Cerebellum (tissue), 5 donors: ENCODE measurements around the genes TBX19 and ATP1B1.

- PRO-cap, 3 experiments: no peak in any of the 3 experiments
- RAMPAGE, long total RNA: no peak
These were observed 37.8 kb upstream of the MPC2 start for GRCh38 chr1:167974680-167975014.

- PRO-cap, 3 experiments: no peak in any of the 3 experiments
- RAMPAGE, long total RNA: no peak
These were observed 55.5 kb downstream of the GPR161 start for GRCh38 chr1:168081135-168081641.

DNA sequence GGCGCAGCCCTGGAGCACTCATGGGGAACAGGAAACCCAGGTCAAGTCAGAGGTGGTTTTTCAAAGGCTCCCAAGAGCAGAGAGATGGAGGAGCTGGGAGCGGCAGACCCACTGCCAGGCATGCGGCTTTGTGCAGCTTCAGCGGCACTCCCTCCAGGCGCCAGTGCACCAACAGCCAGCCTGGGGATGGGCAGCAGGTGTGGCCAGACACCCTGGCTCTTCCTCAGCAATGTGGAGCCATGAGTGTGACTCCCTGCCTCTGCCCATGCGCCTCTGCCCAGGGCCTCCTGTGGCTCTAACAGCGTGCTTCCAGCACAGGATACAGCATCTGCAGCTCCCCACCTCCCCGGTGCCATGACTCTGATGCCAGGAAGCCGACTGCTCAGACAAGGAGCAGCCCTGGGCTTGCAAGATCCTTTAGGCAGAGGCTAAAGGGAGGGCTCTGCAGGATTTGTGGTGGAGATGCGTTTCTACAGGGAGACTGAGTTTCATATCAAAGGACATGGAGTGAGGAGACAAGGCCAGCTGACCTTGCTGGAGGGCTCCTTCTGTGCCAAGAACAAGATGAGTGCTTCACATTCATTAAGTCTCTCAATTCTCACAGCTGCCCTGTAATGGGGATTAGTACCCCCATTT, 47.1 kb downstream of the GPR161 start:
- PRO-cap, 3 experiments: no peak in any of the 3 experiments
- RAMPAGE, long total RNA: no peak

DNA sequence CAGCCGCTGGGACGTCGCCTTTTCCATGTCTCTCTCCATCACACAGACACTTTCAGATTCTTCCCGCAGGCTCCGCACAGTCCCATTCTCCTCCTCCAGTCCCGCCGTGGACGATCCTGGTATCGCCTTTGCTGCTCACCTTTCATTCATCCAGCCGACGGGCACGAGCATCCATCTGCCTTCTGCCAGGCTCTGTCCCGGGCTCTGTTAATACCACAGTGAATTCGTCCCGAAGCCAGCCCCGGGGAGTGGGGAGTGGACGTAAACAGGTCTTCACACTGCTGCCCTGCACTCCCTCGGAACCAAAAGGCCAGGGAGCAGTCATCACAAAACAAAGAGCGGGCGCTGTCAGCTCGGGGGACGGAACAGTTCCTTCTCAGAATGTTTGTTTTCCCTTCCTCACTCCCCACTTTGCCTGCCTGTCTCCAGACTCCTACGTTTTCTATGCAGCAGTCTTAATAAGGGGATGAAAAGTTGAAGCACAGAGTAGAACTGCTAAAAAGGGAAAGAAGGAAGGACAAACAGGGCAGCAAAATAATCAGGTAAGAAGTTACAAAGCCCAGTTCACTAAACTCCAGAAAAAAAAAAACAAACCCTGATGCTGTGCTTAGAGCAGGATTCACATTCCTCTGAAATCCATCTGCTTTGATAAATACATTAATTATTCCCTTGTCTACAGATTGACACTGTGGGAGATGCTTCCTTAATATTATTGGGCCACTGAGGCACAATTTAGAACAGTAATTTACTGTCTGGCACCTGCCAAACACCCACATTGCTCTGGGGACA, 715 bp upstream of the GPR161 start:
- PRO-cap, 3 experiments: no peak in any of the 3 experiments
- RAMPAGE, long total RNA: no peak

- PRO-cap, 3 experiments: no peak in any of the 3 experiments
- RAMPAGE, long total RNA: no peak
These were observed at the start of gene TBX19 for GRCh38 chr1:168280611-168281117. Gene TBX19 (plus strand): TSS chr1:168280877.

DNA sequence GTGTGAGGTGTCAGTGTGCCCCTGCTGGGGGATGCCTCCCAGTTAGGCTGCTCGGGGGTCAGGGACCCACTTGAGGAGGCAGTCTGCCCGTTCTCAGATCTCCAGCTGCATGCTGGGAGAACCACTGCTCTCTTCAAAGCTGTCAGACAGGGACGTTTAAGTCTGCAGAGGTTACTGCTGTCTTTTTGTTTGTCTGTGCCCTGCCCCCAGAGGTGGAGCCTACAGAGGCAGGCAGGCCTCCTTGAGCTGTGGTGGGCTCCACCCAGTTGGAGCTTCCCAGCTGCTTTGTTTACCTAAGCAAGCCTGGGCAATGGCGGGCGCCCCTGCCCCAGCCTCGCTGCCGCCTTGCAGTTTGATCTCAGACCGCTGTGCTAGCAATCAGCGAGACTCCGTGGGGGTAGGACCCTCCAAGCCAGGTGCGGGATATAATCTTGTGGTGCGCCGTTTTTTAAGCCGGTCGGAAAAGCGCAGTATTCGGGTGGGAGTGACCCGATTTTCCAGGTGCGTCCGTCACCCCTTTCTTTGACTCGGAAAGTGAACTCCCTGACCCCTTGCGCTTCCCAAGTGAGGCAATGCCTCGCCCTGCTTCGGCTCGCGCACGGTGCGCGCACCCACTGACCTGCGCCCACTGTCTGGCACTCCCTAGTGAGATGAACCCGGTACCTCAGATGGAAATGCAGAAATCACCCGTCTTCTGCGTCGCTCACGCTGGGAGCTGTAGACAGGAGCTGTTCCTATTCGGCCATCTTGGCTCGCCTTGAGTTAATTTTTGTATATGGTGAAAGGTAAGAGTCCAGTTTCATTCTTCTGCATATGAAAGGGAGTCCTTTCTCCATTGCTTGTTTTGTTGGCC, 73.7 kb downstream of the TBX19 start:
- PRO-cap, 3 experiments: no peak in any of the 3 experiments
- RAMPAGE, long total RNA: no peak

- PRO-cap, 3 experiments: no peak in any of the 3 experiments
- RAMPAGE, long total RNA: no peak
These were observed 58.8 kb downstream of the XCL2 start for GRCh38 chr1:168485034-168485452.

- PRO-cap, 3 experiments: no peak in any of the 3 experiments
- RAMPAGE, long total RNA: no peak
These were observed 23.4 kb downstream of the XCL2 start for GRCh38 chr1:168520365-168520758.

DNA sequence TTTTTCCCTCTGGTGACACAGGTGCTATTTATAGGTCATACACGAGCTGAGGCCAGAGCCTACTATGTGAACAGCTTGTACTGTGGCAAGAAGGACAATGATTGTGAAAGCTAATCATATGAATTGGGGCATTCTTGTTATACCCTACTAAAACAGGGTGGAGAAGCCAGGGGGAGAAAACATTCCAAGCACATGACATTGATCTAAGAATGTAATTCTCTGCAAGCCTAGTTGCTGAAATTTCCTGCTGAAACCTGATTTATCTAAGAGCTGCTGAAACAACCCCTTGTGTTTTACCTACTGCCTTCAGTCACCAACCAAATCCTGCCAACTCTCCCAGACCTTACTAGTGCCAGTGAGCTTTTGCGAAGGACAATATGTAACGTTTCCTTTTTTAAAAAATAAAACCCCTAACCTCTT, 60.4 kb downstream of the XCL1 start:
- PRO-cap, 3 experiments: no peak in any of the 3 experiments
- RAMPAGE, long total RNA: no peak

DNA sequence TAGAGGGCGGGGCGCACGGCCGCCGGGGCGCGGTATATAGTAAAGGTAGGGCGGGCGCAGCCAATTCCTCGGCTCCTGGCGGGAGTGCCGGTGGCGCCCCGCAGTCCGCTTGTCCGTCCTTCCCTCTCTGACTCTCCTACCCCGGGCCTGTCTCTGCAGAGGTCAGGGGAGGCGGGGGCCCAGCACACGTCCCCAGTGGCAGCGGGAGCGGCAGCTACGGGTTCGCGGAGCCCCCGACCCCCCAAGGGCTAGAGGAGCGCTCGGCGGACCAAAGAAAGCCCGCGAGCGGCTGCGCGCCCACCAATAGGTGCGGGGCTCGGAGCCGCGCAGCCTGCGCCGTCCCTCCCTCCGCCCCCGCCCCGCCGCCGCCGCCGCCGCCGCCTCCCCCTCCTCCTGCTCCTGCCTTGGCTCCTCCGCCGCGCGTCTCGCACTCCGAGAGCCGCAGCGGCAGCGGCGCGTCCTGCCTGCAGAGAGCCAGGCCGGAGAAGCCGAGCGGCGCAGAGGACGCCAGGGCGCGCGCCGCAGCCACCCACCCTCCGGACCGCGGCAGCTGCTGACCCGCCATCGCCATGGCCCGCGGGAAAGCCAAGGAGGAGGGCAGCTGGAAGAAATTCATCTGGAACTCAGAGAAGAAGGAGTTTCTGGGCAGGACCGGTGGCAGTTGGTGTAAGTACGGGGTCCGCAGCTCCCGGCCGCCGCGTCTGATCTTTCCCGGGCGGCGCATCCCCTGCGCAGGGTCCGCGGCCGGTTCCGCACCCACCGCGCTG, at the start of gene ATP1B1:
Gene ATP1B1 (plus strand): TSS at position 430 of the 767 bp plus-strand sequence.
- PRO-cap, 3 experiments: peak in 3 of 3 experiments; most common plus-strand start position 63 of the sequence (in 3); most common minus-strand start position 149 of the sequence (in 2)
- RAMPAGE, long total RNA: no peak

GRCh38 chr1:169107719-169108193, 1.3 kb downstream of the ATP1B1 start:
- PRO-cap, 3 experiments: peak in 1 of 3 experiments; most common plus-strand start chr1:169107940 (in 1); most common minus-strand start chr1:169107825 (in 1)
- RAMPAGE, long total RNA: no peak

- PRO-cap, 3 experiments: no peak in any of the 3 experiments
- RAMPAGE, long total RNA: no peak
These were observed 89.2 kb downstream of the NME7 start for GRCh38 chr1:169278334-169278882.

DNA sequence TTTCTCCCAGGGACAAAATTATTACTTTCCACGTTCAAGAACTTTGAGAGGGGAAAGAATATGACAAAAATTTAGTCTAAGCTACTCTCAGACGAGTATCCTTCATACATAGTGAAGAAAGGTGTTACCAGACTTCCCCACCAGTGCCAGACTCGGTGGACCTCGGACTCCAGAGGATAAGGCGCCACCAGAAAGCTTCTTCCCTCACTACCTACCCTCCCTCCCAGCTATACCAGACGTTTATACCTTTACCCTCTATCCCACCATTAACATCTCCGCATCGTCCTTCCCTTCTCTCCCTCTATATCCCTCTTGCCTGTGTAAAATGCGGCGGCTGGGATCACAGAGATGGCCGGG, 324 bp downstream of the CCDC181 start:
- PRO-cap, 3 experiments: no peak in any of the 3 experiments
- RAMPAGE, long total RNA: no peak

- PRO-cap, 3 experiments: no peak in any of the 3 experiments
- RAMPAGE, long total RNA: no peak
These were observed 43.5 kb upstream of the SLC19A2 start for GRCh38 chr1:169529113-169529749.

- PRO-cap, 3 experiments: no peak in any of the 3 experiments
- RAMPAGE, long total RNA: no peak
These were observed 10.0 kb downstream of the F5 start for GRCh38 chr1:169576266-169576788.

- PRO-cap, 3 experiments: no peak in any of the 3 experiments
- RAMPAGE, long total RNA: no peak
These were observed 7.1 kb downstream of the KIFAP3 start for GRCh38 chr1:170067316-170067940.

DNA sequence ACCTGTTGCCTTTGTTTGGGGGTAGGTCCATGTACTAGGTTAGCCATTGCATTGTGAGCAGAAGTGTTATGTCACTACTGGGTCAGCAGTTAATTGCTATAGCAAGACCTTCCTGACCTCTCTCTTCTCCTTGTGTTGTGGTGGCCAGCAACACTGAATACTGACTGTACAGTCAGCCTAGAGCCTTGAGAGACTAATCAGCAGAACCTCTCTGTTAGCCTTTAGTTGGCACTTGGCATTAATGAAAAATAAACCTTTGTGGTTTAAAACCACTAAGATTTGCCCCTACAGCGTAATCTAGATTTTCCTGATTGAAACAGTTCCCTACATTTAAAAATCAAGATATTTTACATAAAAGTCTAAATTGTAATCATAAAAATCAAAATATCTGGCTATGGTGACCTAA, 5.3 kb downstream of the GORAB start:
- PRO-cap, 3 experiments: no peak in any of the 3 experiments
- RAMPAGE, long total RNA: no peak

DNA sequence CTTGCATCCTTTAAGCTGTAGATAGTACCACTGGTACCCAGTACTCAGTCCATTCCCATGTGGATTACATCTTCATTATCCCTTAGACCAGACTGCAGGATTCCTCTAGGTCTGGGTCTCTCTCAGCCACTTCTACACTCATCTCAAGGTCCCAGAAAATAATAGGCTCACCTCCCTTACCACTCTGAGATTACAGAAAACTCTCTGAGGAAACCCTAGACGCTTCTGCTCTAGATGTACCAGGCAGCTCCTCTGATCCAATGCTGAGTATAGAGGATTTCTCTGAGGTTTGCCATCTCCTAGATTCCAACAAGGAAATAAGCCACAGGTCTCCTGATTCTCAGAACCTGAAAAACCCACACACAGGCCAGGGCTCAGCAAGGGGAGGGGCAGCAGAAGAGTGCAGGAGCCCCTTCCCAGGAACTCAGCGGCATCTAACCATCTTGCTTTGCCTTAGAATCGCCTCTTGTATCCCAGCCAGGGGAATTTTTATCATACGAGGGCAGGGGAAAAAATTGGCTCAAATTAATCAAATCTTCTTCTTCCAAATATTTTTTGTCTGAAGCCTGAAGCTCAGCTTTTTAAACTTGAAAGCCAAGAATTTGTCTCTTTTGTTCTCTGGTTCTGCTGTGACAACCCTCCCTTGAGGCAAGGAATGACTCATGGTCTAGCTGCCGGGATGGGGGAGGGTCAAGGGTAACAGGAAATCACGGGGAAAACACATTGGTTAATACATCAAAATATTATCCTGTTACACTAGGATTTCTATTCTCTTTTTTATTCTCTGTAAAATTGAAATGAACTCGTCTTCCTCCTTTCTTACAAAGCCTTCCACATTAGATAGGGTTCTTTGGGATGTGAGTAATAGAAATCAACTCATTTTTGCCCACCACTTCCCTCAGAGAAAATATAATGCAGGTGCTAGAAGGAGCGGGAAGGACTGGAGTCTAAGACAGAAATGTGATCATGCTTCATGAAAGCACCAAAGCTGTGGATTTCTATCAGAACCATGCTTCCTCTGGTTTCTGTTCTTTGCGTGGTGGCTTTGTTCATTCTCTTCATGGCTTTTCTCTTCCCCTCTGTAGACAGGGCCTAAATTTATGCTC, 30.9 kb downstream of the GORAB start:
- PRO-cap, 3 experiments: no peak in any of the 3 experiments
- RAMPAGE, long total RNA: no peak

GRCh38 chr1:170667480-170667871, 3.5 kb downstream of the PRRX1 start:
- PRO-cap, 3 experiments: no peak in any of the 3 experiments
- RAMPAGE, long total RNA: no peak

DNA sequence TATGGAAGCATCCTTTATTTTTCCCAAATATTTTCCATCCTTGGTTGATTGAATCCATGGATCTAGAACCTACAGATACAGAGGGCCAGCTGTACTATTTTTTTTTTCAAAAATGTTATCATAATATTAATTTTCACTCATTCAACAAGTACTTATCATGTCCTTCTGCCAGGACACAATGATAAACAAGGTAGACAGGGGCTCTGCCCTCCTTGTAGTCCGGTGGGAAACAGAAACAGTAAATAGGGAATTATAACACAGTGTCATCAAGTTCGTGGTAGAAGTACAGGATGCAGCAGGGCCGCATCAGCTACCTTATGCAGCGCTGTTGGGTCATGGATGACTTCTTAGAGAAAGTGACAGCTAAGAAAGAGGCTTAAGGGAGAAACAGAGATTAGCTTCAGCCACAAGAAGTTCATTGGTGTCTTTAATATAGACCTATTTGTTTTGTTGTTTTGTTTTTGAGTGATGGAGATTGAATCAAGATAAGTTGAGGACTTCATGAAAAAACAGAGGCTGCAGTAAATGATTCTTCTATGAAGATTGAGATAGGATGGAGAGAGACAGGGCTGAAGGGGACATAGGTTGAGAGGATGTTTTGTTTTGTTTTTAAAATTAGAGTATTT, 7.7 kb downstream of the FMO4 start:
- PRO-cap, 3 experiments: no peak in any of the 3 experiments
- RAMPAGE, long total RNA: no peak